Measurements from ENCODE around the genes SCN3B, OR4D5, OR8D2 and OR8B2.

DNA sequence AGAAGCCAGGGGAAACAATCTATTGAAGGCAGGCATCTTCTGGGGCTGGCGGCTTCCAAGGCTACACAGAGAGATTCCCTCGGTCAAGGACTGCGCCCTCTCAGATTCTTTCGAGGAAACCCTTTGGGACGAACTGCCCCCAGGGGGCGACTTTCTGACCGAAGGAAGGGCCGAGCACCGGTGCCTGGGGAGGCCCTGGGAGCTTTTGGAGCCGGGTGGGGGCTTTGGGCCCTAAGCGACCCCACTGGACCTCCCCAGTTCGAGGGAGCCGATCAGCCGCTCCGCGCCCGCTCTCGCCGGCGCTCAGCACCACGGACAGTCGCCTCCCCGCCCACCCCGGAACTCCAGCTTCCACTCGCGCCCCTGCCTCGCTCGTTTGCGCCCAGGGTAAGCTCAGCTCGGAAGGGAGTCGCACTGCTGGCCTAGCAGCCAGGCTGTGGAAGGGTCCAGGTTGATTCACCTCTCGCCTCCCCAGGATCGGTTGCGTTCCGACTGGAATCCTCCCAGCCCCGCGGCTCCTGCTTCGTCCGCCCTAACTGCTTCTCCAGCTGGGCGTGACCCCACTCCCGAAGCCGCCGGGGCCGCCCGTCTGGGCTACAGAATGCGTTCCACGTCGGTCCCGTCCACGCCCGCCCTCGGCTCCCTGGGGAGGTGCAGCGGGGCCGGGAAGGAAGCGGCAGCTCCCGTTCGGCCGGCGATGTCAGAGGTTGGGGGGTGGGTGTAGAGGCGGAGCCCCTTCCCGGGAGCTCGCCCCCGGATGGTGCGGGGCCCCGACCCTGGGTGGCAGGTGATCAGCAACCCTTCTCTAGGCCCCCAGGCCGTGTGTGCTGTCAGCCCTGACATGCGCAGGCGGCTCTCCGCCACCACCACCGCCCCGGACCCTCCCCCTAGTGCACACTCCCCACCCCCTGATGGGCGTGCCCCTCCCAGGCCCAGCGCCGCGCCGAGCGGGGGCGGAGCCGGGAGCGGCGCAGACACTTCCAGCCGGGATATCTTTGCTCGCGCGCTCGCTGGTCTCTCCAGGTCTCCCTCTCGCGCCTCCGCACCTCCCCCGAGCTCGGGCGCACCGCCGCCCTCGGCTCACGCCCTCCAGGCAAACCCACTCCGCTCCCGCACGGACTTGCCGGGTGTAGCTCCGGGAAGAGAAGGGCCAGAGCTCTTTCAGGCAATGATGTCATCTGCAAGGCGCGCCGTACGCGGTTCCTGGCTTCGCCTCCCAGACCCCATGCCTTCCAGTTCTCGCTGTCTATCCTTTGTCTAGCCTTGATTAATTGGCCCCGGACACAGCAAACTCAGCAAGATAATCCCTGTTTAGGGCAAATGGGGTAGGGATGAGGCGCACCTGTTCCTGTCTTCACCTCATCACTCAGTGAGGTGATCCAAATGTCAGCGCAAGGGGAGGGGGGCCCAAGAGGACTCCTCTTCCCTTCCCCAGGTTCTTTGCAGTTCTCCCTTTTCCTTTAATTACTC, at the start of gene SCN3B:
TSS of gene SCN3B (minus strand) at position 859 of the 1,470 bp plus-strand sequence.
- RRBS: under 1% methylated on average over 34 of the region's 111 CpGs

DNA sequence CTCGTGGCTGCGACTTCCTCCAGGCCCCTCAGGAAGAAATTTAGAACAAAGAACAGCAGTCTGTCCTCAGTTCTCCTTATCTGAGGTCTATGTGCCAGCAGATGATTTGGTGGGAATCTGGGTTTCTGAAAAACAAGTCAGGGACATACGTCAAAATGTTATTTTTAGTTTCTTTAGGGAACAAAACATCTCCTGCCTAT, 8.1 kb downstream of the OR6M1 start:
- RRBS: no CpG with 5 or more reads among the region's 3 CpGs

DNA sequence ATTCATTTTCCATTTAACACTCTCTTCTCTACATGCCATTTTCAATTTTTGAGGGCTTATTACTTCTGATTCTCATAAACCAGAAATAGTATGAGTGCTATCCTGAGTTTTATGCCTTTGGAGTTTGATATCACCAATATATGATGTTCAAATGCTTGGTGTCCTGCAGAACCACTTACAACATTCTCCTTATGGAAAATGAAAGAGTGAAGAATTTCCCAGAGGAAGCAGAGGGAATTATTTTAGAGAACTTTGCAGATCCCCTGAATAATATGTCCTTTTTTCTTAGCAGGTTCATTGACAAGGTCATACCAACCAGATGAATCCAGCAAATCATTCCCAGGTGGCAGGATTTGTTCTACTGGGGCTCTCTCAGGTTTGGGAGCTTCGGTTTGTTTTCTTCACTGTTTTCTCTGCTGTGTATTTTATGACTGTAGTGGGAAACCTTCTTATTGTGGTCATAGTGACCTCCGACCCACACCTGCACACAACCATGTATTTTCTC, at the start of gene OR4D5:
TSS of gene OR4D5 (plus strand) at position 320 of the 505 bp plus-strand sequence.
- RRBS: no CpG with 5 or more reads among the region's 2 CpGs

DNA sequence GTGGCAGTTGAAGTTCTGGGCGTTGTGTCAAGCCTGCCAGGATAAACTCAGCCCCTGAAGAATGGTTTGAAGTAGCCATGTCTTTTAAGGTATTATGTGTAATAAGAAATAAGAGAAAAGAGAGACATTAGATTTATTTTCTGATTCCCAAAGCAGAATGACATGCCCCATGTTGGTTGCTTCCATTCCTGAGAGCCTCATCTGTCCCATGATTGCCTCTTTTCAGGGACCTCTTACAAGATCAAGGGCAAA, at the start of gene OR8D2:
TSS of gene OR8D2 (minus strand) at position 79 of the 252 bp plus-strand sequence.
- RRBS: no CpG with 5 or more reads among the region's 1 CpG

DNA sequence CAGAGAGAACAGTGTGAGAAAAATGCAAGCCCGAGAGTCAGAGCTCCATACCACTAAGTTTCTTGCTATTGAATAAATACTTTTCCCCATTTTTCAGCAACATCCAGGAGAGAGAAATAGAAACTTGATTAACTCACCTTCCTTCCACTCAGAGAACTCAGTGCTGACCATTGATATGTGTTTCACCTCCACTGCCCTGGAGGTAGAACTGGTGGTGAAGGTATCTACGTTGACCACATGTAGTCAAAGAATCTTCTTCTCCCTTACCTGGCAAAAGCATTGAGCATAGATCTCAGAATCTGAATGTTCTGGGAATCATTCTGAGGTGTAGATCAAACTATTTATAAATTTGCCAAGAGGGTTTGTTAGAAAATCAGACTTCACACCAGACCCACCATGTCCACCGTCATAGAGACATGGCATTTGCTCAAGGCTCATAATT, at the start of gene OR8B2:
TSS of gene OR8B2 (minus strand) at position 263 of the 442 bp plus-strand sequence.
- RRBS: no CpG with 5 or more reads among the region's 3 CpGs

DNA sequence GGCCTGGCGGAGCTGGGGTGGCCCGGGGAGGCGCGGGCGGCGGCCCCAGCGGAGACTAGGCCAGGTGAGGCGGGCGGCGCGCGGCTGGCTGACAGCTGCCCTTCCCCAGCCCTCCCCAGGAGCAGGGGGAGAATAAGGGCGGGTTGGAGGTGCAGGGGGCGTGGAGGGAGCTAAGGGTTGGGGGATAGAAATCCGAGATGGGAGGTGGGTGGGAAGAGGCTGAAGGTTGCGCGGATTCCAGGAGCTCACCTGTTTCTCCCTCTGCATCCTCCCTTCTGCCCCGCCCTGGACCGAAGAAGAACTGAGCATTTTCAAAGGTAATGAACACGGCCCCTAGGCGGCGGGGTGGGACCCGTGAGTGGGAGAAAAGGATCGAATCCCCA, 5.9 kb downstream of the NRGN start:
- RRBS: 6% methylated on average over 2 of the region's 24 CpGs

- RRBS: no CpG with 5 or more reads among the region's 3 CpGs
These were observed 5.2 kb downstream of the ROBO4 start for GRCh38 chr11:124892340-124892983.

- RRBS: 62% methylated on average over 3 of the region's 11 CpGs
These were observed 12.7 kb downstream of the SLC37A2 start for GRCh38 chr11:125075763-125076244.

GRCh38 chr11:125228441-125228914, 63.9 kb downstream of the PKNOX2 start:
- RRBS: no CpG with 5 or more reads among the region's 4 CpGs

DNA sequence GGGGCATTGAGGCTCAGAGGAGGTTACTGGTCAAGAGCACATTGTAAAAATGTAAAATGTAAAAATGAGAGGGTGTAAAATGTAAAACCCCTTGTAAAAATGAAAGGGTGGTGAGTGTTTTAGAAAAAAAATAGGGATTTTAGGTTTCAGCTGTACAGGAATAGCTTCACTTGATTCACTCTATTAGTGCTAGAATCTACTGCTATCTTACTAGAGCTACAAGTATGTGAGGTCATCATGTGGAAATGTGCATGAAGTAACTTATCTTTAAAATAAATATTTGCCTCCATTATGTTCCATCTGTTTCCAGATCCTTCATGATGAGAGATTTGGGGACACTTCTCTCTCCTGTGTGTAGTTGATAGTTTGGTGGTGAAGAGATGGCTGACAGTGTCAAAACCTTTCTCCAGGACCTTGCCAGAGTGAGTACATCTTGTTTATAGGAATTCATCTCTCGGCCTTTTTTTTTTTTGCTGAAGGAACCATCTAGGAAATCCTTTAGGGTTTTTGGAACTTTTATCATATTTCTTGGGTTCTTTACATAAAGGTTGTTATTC, 2.9 kb downstream of the EI24 start:
- RRBS: no CpG with 5 or more reads among the region's 1 CpG

- RRBS: no CpG with 5 or more reads among the region's 2 CpGs
These were observed 3.8 kb upstream of the ACRV1 start for GRCh38 chr11:125684304-125684908.

DNA sequence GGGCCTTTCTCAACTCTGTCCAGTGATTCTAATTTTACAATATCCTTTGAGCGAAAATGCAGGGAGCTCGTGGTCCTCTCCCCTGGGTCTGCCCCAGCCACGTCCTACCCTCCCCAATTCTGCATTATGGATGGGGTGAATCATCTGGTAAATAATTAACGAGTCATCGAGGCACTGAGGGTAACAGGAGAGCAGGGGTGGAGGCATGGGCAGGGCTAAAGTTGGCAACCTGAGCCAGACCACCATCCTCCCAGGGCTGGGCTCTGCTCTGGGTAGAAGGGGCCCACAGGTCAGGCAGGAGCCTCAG, 169 bp upstream of the VSIG10L2 start:
- RRBS: no CpG with 5 or more reads among the region's 5 CpGs

GRCh38 chr11:126060616-126061464, 1.8 kb downstream of the CDON start:
- RRBS: no CpG with 5 or more reads among the region's 5 CpGs

- RRBS: no CpG with 5 or more reads among the region's 1 CpG
These were observed 5.1 kb upstream of the CDON start for GRCh38 chr11:126067908-126068107.

DNA sequence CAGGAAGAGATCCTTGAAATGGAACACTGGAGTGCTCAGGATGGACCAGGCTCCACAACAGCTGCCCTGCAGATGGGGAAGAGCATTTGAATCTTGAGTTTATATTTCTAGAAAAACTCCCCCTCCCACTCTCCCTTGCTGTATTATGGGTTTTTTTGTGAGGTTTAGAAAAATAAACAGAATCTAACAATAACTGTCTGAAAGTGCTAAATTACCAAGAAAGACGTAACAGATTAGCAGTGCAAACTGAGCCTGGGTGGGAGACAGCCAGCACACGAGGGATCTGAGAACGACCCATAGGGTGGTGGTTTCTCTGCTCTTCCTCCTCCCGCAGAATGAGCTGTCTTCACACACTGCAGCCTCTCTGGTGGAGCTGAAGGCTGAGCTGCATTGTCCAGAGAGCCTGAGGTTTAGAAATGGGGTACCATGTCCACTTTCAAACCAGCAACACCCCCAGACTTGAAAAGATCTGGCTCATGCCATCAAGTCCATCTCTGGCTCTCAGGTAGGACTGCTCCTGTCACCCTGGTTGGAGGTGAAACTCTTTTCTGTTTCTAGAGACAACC, 61.8 kb upstream of the CDON start:
- RRBS: no CpG with 5 or more reads among the region's 4 CpGs

DNA sequence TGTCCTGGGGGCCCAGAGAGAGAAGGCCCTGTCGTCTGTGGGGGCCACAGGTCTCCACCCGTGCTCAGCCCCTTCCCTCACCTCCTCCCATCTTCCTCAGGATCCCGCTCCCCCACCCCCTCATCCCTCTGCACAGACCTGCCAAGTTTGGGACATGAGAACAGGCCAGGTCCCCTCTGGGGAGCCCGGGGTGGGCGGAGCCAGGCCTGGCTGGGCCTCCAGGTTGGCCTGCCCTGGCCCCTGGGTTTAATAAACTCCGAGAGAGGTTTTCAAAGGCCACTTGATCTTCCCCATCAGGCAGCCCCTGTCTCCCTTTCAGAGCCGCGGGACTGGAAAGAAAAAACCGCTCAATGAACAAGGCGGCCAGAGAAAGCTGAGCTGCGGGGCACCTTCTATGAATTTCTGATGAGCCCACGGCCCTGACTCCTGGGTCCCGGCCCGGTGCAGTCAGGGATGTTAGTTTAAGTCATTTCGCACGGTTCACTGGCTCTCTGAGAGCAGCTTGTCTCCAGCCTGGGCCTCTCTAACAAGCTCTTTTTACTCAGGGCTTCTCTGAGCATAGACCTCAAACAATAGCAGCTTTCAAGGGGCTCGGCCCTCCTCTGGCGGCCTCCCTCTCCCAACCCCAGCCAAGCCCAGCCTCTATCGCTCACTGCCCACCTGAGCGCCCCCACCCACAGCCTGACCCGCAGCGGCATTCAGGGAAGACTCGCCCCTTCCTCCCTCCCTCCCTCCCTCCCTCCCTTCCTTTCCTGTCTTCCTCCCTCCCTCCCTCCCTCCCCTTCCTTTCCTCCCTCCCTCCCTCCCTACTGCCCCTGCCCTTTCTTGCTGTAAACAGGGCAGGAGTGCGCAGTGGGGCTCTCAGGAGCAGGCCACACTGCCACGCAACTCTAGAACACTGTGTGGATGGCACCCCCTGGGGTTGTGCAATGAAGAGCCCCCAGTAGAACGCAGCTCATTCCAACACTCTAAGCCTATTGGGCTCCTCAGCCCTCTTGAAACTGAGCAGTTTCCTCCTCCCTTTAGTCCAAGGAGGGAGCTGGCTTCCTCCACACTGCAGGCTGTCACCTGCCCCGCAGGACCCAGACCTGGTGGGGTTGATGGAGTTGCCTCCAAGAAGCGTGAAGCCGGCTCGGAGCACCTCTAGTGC, 64.6 kb downstream of the RPUSD4 start:
- RRBS: no CpG with 5 or more reads among the region's 30 CpGs

GRCh38 chr11:126192117-126192738, 19.2 kb downstream of the RPUSD4 start:
- RRBS: no CpG with 5 or more reads among the region's 13 CpGs

DNA sequence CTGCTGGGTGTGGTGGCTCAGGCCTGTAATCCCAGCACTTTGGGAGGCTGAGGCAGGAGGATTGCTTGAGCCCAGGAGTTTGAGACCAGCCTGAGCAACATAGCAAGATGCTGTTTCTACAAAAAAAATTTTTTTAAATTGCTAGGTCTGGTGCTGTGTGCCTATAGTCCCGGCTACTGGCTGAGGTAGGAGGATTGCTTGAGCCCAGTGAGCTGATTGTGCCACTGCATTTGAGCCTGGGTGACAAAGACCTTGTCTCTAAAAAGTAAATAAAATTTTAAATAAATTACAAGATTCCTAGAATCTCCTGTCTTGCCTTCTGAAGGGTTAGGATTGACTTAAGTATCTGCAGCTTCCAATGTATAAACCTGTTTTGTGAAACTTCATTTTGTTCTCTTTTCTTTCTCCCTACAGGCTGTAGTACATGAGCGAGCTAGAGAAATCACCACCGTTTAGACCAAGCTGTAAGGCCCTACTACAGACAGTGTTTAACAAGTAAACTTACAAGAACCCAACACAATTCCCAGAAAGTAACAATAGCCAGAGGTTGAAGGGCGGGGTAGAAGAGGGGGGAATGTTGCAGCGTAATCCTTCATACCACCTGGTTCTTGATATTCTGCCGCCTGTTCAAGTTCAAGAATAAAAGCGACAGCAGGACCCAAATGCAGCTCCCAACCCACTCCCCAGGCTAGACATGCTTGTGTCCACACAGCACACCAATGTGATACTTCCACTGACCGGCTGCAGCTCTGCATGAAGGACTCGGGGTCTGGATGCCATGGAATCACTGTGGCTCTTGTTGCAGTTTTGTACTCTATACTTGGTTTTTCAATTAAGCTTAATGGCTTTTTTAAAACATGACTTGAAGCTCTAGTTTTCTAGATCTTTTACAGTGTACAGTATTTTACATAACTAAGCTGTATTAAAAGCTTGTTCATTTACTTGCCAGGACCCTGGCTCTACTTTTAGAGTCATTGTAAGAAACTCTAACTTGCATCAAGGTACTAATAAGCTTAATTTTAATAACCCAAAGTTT, 6.7 kb downstream of the SRPRA start:
- RRBS: no CpG with 5 or more reads among the region's 9 CpGs

DNA sequence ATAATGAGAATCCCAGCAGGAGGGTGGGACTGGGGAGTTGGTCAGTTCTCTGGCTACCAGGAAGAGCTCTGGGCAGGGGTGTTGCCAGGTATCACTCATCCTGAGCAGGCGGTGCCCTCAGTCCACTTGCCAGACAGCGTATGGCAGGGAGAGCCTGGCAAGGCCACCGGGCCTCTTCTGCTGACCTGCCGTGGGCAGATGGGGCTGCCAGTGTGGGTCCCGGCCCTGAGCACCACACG, 22.2 kb downstream of the DCPS start:
- RRBS: 100% methylated on average over 3 of the region's 6 CpGs

Measured in iris pigment epithelial cell (primary cell).